GM12892 (cell line): ENCODE measurements around the genes C3orf62, GPX1, AMT and RNF123.

DNA sequence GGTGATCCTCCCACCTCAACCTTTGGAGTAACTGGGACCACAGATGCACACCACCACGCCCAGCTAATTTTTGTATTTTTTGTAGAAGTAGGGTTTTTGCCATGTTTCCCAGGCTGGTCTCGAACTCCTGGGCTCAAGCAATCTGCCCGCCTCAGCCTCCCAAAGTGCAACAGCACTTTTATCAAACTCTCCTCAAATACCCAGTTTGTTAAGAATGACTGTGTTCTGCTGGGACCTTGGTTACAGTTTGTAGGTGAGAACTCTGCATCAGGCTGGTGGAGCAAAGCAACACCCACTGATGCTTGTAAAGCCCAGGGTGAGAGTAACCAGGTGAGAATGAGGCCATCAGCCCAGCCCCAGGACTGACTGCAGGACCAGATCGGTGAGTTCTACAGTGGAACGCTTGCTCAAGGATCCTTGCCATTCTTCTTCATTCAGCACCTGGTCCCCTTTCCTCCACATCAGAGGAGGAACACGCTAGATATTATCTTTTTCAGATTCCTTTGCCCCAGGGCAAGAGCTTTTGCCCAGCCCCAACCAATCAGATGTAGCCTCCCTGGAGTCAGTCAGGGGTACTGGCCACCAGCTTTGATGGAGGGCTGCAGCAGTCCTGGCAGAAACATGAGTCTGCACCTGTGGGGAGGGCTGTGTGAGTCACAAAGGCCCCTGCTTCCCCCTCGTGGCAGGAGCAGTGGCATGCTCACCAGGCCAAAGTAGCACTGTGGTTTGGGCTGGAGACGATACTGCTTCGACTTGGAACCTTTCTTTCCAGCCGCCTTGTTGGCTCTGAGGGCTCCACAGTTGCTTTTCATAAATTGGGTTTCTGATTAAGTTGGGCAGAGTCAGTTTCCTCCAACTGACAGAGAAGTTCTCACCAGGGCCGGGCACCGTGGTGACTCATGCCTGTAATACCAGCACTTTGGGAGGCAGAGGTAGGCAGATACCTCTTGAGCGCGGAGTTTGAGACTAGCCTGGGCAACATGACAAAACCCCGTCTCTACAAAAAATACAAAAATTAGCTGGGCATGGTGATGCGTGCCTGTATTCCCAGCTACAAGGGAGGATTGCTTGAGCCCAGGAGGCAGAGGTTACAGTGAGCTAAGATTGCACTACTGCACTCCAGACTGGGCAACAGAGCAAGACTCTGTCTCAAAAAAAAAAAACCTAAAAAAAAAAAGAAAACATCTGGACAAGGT is 3.5 kb upstream of the SHISA5 start:
- RRBS, result no CpG with 5 or more reads among the region's 16 CpGs

DNA sequence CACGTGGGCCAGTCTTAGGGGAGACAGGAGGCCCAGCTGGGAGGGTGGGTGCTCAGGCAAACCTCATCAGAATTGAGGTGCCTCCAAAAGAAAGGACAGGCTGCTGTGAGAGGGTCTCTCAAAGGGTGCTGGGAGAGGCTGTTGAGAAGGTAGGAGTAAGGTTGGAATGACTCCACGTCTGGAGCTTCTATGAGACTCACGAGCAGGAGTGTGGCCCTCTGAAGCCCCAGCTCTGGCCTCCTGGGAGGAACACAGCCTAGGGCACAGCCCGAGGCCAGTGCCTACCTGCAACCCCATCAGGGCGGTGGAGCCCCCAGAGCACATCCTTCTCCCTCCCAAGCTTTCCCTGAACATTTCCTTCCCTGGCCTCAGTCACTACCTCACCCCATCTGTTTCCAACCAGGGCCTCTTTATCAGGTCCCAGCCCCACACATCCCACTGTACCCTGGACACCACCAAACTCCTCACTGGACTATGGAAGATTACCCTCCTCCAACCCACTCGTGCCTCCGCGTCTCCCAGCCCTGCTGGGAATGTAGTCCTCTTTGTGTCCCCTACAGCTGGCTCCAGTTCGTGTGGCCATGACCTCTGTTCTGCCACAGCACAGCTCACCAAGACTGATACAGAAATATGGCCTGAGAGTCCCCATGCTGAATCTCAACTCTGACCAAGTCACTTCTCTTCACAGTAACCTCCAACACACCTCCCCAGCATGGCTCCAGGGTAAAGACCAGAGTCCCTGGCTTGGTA is 2.0 kb upstream of the COL7A1 start:
- RRBS, result no CpG with 5 or more reads among the region's 9 CpGs

- RRBS, result no CpG with 5 or more reads among the region's 6 CpGs
Observed at GRCh38 chr3:48629388-48629805, 5.9 kb downstream of the SLC26A6 start.

- RRBS, result 7% methylated on average over 3 of the region's 28 CpGs
Observed at GRCh38 chr3:48655365-48655968, 7.2 kb downstream of the CELSR3 start.

- RRBS, result no CpG with 5 or more reads among the region's 1 CpG
Observed at GRCh38 chr3:48726323-48726615, 9.2 kb upstream of the IP6K2 start.

- RRBS, result no CpG with 5 or more reads among the region's 5 CpGs
Observed at GRCh38 chr3:48742177-48742640, 25.2 kb upstream of the IP6K2 start.

GRCh38 chr3:48859174-48859696 is 11.6 kb upstream of the PRKAR2A start:
- RRBS, result no CpG with 5 or more reads among the region's 4 CpGs

- RRBS, result no CpG with 5 or more reads among the region's 1 CpG
Observed at GRCh38 chr3:48952302-48952897, 33.8 kb downstream of the ARIH2 start.

DNA sequence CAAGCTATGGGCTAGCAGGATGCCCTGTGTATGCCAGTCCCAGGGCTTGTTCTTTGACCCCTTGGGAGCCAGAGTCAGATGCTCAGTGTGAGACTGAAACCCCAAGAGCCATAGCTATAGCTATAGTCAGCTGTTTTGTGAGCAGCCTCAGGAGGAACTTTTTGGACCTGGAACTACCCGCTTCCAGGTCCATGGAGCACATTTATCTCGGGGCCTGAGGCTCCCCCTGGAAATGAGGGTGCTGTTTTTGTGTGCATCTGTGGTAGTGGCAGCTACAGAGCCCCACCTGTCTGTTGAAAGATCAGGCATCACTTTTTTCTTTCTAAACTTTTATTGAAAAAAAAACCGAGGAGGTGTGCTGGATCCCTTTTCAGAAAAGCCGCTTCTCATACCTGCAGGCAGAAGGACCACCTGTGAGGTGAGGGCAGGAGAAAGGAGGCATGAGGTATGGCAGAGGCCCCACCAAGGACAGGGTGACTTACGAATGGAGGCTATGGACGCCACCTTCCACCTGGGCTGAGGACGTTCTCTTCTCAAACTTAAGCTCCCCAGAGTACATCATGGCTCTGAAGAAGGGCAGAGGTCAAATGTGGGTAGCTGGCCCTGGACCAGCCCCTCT is 2.2 kb downstream of the NDUFAF3 start:
- RRBS, result no CpG with 5 or more reads among the region's 7 CpGs

GRCh38 chr3:49276226-49277414 is at the start of gene C3orf62:
Gene C3orf62, minus strand, starts transcription at chr3:49277232.
- RRBS, result 4% methylated on average over 6 of the region's 51 CpGs

GRCh38 chr3:49357483-49358384 is at the start of gene GPX1:
Gene GPX1, minus strand, starts transcription at chr3:49358353.
- RRBS, result 1% methylated on average over 11 of the region's 79 CpGs

DNA sequence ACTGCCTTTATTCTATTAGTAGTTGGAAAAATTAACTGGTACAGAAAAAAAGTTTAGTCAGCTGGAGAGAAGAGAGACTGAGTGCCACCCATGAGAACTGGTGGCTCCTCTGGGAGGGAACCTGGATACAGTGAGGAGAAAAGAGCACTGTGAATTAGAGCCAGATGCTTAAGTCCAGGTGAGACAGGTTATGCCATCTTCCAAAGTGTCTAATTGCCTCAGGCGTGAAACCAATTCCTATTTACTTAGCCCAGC is 927 bp upstream of the GPX1 start:
- RRBS, result no CpG with 5 or more reads among the region's 1 CpG

GRCh38 chr3:49417497-49418084 is 4.7 kb downstream of the AMT start:
- RRBS, result no CpG with 5 or more reads among the region's 12 CpGs

DNA sequence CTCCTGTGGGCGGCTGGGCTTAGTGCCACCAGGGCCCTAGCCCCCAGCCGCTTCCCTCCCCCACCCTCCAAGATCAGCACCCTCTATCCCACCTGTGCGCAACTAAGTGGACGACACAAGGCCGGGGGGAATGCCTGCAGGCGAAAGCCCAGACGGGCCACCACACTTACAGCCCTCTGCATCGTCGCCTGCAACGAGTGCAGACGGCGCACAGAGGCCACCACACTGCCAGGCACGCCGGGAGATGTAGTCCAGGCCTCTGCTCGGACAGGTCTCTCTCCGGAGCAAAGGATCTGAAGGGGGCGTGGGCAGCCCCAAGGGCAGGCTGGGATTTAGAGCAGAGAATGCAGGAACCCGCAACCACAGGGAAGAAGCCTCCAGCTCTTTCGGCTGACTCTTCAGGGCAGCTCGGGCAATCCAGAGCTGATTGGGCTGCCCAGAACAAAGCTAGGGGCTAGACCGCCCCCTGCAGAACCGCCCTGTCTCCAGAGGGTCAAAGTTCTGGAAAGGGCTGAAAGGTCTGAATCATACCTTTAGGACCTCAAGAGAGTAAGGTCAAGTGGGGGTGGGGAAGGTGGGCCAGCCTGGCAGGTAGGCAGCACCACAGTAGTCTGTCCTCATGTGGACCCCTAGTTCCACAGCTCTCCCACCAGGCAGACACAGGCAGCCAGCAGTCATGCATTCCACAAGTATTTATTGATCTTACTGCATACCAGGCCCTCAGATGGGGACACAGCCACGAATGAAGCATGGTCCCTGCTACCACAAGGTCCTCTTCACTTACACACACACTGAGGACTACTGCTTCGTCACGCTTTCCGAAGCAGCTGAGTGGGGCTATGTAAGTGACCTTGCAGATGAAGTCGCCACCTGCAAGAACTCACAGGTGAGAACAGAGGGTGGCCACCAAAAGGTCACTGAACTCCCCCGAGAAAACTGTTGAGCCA is at the start of gene AMT:
Gene AMT (minus strand): TSS at position 205 of the 947 bp plus-strand sequence.
- RRBS, result no CpG with 5 or more reads among the region's 28 CpGs

- RRBS, result under 1% methylated on average over 5 of the region's 34 CpGs
Observed at GRCh38 chr3:49469386-49470104, 522 bp upstream of the DAG1 start.

- RRBS, result no CpG with 5 or more reads among the region's 23 CpGs
Observed at GRCh38 chr3:49531389-49531961, 22.8 kb upstream of the BSN start.

DNA sequence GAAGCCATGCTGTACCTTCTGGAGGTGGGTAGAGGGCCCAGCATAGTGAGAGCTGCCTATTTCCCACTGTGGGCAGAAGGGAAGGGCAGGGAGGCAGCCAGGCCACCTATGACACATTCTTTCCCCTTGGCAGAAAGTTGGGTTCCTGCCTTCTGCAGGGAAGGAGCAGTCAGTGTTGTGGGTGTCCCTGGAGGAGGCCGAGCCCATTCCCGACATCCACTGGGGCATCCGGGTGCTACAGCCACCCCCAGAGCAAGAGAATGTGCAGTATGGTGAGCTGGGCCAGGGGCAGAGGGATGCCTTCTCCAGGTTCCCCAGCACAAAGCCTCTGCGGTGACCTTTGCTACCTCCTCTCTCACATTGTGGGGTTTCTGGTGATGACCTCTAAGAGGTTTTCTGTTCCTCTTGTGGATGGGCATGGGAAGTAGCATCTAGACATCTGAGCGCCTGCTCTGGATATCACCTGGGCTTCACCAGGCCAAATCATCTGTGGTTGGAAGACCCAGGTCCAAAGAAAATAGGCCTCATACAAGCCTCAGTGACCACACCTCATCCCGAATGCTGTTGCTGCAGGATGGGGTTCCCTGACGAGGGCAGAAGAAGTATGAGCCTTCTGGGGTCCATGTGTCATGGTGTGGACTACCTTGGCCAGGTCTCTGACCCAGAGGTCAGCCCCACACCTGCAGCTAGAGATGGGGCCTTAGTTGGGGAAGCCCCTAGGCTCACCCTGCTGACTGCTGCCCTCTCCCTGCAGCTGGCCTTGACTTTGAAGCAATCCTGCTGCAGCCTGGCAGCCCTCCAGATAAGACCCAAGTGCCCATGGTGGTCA is 7.0 kb downstream of the APEH start:
- RRBS, result no CpG with 5 or more reads among the region's 7 CpGs

DNA sequence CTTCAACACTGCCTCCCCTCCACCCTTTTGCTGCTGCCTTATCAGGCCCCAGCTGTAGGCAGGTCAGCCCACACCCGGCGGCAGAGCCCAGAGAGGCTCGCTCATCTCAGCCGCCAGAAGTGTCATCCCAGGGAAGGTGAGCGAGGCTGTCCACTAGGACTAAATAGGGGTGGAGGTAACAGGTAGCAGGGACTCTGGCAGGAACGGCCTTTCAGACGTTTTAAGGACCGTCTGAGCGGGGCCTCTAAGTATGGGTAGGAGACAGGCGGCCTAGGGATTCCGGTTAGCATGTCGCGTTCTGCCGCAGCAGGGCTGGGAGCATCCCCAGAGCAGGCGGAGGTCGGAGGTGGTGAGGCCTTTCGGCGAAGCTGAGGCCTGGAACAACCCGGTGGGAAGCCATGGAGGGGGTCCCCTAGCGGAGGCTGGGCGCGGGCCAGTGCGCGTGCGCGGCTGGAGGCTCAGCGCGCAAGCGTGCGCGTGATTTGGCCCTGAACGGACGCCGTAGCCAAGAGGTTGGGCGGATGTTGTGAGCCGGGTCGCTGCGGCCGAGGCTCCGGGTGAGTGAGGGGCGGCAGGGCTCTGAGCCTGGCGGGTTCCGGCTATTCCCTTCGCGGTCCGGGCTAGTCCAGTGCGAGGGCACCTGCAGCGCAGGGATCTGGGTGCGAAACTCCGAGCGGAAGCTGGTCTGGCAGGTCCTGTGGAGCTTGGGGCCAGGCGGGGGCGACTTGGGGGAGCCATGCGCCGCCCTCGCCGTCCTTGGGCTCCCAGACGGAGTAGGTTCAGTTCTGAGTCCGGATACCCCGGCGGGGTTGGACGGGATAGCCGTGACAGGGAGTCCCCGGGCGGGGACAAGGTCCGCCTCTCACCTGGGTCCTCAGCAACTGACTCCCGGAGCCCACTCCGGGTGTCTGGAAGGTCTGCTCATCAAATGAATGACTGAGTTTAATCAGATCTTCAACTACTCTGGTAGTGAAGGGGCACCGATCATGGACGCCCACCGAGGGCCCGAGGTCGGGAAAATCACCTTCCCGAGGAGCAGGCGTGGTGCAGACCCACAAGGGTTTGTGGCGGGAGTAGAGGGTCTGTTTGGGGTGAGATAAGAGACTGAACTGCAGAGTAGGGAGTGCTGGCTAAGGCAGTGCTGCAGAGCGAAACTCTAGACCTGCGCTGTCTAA is at the start of gene RNF123:
Gene RNF123 (plus strand): TSS at position 508 of the 1,175 bp plus-strand sequence.
- RRBS, result 1% methylated on average over 2 of the region's 78 CpGs

- RRBS, result no CpG with 5 or more reads among the region's 11 CpGs
Observed at GRCh38 chr3:49802778-49802941, 401 bp upstream of the INKA1 start.